Epithelial cell of proximal tubule (primary cell): ENCODE measurements around the genes CPA2 and COPG2.

DNA sequence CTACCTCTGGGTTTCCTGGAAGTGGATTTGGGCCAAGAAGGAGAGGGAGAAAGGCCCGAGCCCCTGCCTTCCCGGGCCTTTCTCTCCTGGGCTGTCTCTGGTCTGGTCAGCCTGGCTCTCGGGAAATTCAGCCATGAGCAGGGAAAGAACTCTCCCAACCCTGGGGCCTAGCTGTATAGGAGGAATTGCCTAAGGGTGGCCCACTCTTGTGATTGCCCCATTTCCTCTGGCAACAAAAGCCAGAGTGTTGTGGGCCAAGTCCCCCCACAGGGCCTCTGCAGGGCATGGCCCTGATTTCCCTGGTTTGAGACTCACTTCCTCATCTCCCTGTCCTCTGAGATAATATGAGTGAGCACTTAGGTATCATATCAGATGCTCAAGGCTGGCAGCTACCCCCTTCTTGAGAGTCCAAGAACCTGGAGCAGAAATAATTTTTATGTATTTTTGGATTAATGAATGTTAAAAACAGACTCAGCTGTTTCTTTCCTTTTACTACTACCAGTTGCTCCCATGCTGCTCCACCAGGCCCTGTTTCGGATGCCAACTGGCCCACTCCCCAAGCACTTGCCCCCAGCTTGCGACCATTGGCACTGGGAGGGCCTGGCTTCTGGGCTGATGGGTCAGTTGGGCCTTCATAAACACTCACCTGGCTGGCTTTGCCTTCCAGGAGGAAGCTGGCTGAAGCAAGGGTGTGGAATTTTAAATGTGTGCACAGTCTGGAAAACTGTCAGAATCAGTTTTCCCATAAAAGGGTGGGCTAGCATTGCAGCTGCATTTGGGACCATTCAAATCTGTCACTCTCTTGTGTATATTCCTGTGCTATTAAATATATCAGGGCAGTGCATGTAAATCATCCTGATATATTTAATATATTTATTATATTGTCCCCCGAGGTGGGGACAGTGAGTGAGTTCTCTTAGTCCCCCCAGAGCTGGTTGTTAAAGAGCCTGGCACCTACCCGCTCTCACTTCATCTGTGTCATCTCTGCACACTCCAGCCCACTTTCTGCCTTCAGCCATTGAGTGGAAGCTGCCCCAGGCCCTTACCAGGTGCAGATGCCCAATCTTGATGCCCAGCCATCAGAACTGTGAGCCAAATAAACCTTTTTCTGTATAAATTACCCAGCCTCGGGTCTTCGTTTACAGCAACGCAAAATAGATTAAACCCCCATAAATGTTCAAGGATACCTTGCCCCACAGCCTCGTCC lies 11.6 kb downstream of the IRF5 start:
- RAMPAGE, long total RNA = no peak
- RRBS = no CpG with 5 or more reads among the region's 11 CpGs

GRCh38 chr7:129095098-129095634 lies 40.3 kb upstream of the TNPO3 start:
- RAMPAGE, long total RNA = no peak
- RRBS = no CpG with 5 or more reads among the region's 7 CpGs

DNA sequence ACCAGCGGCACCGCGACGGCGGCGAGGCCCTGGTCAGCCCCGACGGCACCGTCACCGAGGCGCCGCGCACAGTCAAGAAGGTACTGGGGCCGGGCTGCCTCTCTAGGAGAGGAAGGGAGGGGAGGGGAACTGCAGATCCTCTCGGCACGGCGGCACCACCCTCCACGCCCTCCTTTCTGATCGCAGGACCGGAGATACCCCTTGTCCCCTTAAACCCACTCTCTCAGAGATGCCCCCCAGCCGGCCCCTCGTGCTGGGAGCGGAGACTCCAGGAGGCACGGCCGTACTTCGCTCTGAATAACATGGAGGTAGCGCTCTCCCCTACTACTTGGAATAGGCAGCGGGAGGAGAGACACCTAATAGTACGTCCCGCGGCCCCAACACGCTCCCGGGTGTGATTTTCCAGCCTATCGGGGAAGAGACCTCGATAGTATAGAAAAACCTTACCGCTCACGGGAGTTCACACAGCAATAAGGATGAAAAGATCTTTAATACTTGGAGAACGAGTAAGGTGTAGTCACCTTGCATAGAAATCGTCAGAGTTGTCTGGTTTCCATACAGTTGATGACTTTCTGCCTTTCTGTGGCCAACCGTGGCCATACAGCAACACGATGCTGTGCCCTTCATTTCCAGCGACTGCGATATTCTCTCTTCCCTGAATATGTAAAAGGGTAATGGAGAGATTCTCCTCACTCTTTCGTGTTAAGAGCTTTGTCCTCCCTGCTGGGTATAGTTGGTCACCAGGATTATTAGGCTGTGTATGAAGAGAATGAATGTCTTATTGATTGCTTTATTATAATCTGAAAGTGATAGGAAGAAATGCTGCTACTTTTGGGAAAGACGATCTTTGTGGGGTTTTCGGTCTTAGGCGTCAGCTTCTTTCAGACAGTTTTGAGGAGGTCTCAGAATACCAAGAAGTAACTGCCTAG lies 794 bp downstream of the AHCYL2 start:
- RAMPAGE, long total RNA = no peak
- RRBS = 0% methylated on average over 4 of the region's 47 CpGs

- RAMPAGE, long total RNA = no peak
- RRBS = no CpG with 5 or more reads among the region's 7 CpGs
These were observed 17.2 kb upstream of the STRIP2 start for GRCh38 chr7:129416861-129417608.

GRCh38 chr7:129417712-129418212 lies 16.5 kb upstream of the STRIP2 start:
- RAMPAGE, long total RNA = no peak
- RRBS = no CpG with 5 or more reads among the region's 3 CpGs

DNA sequence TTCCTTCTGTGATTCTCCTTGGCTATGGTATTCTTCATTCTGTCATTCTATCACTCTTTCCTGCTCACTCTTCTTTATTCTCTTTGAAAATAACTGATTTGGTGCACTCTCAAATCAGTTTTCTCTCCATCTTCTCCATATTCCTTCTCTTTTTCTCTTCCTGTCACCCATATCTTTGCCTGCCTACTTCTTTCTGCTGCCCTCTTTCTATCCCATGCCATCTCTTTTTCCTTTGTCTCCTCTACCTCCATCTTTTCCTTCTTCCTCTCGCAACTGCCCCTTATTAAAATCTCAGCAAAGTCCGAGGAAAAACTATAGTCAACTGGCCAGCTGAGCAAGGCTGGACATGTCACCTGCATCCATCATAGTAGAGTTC lies 6.0 kb downstream of the STRIP2 start:
- RAMPAGE, long total RNA = no peak
- RRBS = no CpG with 5 or more reads among the region's 2 CpGs

GRCh38 chr7:129610947-129611220 lies 636 bp upstream of the NRF1 start:
- RAMPAGE, long total RNA = no peak
- RRBS = no CpG with 5 or more reads among the region's 11 CpGs

GRCh38 chr7:129824850-129825331 lies 127.9 kb downstream of the UBE2H start:
- RAMPAGE, long total RNA = no peak
- RRBS = 8% methylated on average over 1 of the region's 19 CpGs

DNA sequence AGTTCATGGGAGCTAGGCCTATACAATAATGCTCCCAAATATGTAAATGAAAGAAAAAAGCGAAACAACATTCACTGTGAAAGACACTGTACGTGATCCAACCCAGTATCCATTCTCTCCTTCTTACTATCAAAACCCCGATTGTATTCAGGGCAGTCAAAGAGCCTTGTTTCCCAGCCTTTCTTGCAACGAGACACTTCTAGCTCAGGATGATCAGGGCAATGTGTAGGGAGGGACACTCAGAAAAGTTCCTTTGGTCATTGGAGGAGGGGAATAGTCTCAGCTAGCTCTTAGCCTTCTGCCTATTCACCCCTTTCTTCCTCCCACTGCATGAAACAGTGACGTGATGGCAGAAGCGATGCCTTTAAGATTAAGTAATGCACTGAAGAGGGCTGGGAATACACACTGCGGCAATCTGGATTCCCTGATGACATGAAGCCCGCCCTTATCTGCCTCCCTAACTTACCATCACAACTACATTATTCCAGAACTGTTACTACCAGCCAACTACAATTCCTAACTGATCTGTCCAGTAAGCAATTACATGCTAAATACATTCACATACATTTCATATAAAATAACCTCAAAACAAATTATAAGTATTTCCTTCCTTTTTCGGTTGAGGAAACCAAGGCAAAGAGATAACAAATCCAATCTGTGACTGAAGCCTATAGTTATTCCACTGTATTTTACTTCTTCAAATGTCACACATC lies 27.2 kb downstream of the UBE2H start:
- RAMPAGE, long total RNA = no peak
- RRBS = no CpG with 5 or more reads among the region's 9 CpGs

- RAMPAGE, long total RNA = no peak
- RRBS = no CpG with 5 or more reads among the region's 14 CpGs
These were observed 42.3 kb downstream of the ZC3HC1 start for GRCh38 chr7:130008600-130009462.

DNA sequence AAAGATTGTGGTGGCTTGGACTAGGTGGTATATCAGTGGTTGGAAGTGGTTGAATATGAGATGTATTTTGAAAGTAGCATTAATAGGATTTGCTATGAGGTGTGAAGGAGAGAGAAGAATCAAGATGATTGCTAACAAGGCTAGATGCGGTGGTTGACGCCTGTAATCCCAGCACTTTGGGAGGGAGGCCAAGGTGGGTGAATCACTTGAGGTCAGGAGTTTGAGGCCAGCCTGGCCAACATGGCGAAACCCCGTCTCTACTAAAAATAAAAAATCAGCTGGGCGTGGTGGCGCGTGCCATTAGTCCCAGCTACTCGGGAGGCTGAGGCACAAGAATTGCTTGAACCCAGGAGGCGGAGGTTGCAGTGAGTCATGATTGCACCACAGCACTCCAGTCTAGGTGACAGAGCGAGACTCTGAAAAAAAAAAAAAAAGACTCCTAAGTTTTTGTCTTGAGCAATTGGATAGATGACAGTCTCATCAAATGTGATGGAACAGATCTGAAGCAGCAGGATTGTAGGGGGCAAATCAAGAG lies 14.1 kb downstream of the KLHDC10 start:
- RAMPAGE, long total RNA = no peak
- RRBS = no CpG with 5 or more reads among the region's 10 CpGs

DNA sequence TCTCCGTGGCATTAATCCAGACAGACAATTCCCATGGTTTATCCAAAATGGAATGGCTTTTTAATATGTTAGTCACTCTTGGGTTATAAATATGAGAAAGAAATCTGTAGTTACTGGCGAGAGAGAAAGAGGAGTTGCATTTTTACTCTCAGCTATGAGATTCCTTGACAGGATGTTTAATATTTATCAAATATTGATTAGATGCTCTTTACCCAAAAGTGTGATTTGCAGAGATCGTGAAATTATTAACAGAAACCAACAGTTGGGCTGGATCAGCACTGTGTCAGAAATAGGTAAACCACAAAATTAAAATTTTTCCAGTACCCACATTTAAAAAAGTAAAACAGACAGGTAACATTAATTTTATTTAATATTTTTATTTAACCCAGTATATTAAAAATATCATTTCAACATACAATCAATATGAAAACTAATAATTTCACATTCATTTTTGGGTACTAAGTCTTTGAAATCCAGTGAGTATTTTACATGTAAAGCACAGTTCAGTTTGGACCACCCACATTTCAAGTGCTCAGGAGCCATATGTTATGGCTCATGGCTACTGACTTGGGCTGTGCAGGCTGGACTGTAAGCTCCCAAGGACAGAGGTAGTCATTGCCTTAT lies 42.4 kb downstream of the KLHDC10 start:
- RAMPAGE, long total RNA = no peak
- RRBS = no CpG with 5 or more reads among the region's 3 CpGs

- RAMPAGE, long total RNA = no peak
- RRBS = no CpG with 5 or more reads among the region's 2 CpGs
These were observed at the start of gene CPA2 for GRCh38 chr7:130266430-130267030. TSS of gene CPA2 (plus strand) at chr7:130266863.

GRCh38 chr7:130485977-130486551 lies 5.8 kb upstream of the MEST start:
- RAMPAGE, long total RNA = no peak
- RRBS = 39% methylated on average over 5 of the region's 36 CpGs

DNA sequence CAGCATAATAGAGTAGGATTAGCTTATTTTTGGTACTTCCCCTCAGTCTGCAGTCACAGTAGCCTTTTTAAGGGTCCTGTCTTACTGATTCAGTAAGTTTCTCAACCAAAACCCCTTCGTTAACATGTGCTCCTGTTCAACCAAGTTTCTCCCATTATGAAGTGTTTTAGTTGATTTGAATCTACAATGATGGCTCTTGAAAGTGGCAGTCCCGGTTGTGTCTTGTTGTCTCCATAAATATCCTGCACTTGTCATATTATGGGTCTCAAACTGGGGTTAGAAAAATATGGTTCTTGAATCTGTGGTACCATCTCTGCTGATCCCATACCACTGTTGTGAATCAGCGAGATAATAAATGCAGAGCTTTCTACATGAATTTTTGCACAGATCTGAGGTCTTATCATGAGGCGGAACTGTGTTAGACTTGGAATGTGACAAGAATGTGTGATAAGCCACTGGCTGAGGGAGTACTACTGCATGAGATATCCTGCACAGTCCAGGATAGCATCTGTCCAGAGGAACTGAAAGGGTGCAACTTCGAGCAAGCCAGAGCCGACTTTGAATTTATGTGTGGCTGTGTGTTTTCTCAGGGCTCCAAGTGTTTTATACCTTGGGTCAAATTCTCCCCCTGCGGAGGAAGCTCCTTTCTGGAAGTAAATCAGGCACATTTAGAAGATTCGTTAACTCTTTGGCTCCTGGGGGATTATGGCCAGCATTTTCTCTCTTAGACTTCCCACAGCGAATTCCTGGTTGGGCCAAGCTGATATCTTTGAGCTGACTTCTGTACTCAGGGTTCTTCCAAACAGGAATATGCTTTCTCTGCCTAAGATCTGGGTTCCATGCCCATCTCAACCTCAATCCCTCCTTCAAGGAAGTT lies 2.8 kb upstream of the MEST start:
- RAMPAGE, long total RNA = no peak
- RRBS = no CpG with 5 or more reads among the region's 9 CpGs

GRCh38 chr7:130515869-130516930 lies 24.3 kb downstream of the MEST start:
- RAMPAGE, long total RNA = no peak
- RRBS = no CpG with 5 or more reads among the region's 5 CpGs

GRCh38 chr7:130668058-130669282 lies at the start of gene COPG2:
TSS of gene COPG2 (minus strand) at chr7:130668748.
- RAMPAGE, long total RNA = start-site peak on the minus strand at chr7:130668701-130668737, 38 and 79 reads in 2 replicates
- RRBS = 2% methylated on average over 48 of the region's 123 CpGs

- RAMPAGE, long total RNA = no peak
- RRBS = no CpG with 5 or more reads among the region's 7 CpGs
These were observed 139.1 kb upstream of the KLF14 start for GRCh38 chr7:130872977-130873692.

DNA sequence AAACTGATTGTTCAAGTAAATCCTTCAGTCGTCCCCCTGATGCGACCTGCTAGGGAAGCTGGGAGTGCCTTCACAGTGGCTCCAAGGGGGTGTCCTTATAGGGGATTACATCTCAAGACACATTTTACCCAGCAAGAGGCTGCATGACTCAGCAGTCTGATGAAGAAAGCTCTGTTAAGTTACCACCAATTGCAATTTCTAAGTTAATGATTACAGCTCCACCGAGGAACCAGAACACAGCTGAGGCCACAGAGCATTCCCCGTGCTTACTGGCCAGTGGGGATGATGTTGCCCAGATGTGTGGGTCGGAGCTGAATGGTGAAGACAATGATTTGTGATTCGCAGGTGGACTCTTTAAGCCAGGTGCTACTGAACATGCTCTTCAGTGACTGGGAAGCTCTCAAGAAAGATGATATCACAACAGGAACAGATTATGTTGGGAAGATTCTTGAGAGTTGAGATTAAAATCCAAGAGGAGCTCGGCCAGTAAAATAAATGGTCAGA lies 151.1 kb upstream of the KLF14 start:
- RAMPAGE, long total RNA = no peak
- RRBS = no CpG with 5 or more reads among the region's 7 CpGs

GRCh38 chr7:130909994-130910647 lies 176.1 kb upstream of the KLF14 start:
- RAMPAGE, long total RNA = no peak
- RRBS = no CpG with 5 or more reads among the region's 8 CpGs